Aorta (tissue), 1 donor: ENCODE data around the gene ATRNL1.

- PRO-cap = no peak
These were observed 48.3 kb upstream of the ABLIM1 start for GRCh38 chr10:114706375-114706813.

GRCh38 chr10:114715054-114715827 lies 57.2 kb upstream of the ABLIM1 start:
- PRO-cap = no peak

- PRO-cap = bidirectional peak, plus-strand start at chr10:115093365, minus-strand start at chr10:115093292
These were observed at the start of gene ATRNL1 for GRCh38 chr10:115092197-115093495. Gene ATRNL1, plus strand, starts transcription at chr10:115093365.

DNA sequence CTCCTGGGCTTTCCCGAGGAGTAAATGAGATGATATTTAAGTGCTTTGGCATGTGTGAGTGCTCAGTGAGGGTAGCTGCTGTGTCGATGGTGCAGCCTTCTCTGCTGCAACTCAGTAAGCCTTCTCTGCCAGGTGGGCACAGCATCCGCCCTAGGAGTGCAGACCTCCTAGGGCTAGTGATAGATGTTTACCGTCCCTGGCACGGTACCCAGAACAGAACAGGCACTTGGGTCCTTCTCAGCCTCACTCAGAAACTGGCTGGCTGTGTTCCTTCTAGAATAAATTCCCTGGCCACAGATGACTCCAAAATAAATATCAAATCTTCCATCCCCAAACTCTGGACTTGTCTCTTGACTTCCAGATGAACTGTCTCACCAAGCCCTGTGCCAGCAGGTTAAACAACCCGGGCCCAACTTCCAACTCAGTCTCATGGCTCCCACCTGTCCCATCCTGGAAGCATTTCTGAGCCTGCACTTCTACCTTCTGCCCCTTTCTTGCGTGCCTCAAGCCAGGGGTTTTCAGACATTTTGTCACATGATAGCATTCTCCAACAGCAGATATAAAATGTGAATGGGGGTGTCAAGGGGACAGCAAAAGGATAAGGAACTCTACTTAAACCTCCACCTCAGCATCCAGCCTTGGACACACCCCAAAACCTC lies 227.1 kb downstream of the GFRA1 start:
- PRO-cap = no peak

DNA sequence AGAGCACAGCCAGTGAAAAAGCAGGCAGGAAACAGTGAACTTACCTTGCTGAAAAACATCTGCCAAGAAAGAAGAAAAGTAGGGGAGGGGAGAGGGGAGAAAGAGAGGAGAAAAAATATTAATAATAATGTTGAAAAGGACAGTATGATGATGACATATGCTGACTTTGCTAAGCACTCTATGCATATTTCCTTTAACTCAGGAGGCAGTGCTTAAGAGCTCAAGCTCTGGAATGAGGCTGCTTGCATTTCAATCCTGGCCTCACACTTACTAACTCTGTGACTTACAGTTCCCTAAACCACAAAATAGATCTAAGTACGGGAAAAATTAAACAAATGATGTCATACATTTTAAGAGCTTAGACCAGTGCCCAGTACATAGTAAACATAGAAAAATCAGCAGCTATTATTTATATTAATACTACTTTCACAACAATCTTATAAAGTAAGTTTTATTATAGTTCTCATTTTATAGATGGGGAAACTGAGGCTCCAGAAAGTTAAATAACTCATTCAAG lies 61.4 kb downstream of the GFRA1 start:
- PRO-cap = no peak

DNA sequence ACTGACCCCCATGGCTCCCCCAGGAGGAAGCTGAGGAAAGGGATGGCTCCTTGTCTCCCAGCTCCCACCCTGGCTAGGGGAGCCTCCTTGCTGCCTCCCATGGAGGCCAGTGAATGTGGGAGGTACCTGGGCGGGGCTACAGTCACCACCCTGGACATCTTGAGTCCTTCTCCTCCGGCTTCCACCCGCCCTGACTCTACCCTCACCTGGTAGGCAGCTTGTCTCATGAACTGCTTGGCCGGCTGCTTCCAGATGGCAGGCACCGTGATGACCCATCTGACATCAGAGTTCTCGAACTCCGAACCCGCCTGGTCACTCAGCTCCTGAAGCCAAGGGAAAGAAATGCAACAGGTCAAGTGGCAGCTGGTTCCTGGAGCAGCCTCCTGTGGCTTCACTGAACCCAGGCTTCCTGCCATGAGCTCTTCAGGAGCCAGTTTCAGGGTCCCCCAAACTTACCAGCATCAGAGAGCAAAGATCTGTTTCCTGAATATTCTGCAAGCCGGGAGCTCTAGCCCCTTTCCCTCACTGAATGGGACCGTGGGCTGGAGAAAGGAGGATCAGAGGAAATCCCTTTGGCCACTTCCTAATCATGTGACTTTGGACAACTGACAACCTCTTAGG lies 22.5 kb upstream of the C10orf82 start:
- PRO-cap = no peak

DNA sequence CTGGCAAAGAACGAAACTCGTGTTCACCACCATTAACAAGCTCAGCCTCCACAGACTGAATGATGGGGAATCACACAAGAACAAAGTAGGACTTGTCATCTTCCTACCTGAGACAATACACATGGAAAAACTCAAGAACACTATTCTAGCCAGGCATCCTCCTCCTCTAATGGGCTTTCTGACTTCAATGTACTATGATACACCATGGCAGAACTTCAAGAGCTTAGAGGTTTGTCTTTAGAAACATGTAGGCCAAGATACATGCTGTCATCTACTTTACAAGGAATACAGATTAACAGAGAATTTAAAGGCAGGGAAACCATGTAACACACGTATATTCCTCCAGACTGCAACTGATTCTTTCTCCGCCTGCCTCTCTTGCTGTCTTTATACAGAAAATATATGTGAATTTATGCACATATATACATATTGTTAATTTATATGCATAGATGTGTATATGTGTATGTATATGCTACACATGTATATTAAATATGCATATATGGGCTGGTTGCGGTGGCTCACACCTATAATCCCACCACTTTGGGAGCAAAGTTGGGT lies 19.2 kb upstream of the ENO4 start:
- PRO-cap = no peak

GRCh38 chr10:116850067-116850422 lies 746 bp downstream of the ENO4 start:
- PRO-cap = no peak

- PRO-cap = no peak
These were observed 42.2 kb downstream of the SLC18A2 start for GRCh38 chr10:117283115-117283600.

DNA sequence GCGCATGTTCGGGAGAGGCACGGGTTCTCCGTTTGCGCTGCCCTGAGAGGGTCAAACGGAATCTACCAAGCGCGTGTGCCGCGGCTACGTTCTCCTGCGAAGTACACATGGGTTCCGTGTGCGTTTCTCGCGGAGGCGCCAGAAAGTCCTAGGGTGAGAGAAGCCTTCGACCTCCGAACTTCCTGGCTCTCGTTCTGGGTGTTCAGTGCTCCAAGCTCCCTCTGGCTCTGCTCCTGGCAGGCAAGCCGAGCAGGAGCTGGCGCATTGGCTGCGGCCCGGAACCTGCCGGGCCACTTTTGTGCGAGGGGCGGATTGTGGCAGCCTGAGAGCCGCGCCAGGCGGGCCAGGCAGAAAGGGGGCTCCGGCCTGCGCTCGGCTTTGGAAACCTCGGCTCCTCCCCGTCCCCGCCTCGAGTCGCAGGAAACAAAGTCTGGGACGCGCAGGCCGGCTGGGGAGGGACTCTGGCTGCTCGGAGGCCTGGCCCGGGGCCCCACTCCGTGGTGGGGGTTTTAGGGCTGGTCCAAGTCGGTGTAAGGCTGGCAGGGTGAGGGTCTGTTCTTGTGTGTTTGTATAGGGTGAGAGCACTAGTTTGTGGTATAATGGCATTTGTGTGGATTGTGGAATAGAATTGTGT lies 9.7 kb downstream of the EMX2 start:
- PRO-cap = no peak

- PRO-cap = no peak
These were observed 28.8 kb downstream of the RAB11FIP2 start for GRCh38 chr10:118017820-118018367.

GRCh38 chr10:118209261-118209806 lies 132.8 kb downstream of the FAM204A start:
- PRO-cap = no peak

DNA sequence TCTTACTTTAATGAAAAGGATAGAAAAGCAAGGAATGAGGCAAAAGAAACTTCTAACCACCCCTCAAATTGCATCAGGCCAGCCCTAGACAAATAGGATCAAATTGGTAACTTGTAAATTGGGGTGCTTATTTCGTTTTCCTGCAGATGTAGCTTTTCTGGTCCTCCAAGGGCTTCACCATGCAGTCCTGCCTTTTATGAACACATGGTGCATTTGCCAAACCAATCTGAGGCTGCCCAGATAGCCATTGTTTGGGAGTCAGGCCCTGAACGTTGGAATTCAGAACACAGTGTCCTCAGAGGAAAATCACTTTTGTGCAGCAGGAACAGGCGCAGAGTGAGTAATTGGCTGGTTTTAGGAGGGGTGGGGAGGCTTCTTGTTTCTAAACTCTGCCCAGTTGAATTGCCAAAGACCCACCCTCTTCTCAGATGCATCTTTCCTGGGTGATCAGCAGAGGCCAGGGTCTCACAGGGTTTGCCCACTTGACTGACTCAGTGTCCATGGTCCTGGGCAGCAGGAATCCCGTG lies 24.5 kb downstream of the PRLHR start:
- PRO-cap = no peak

GRCh38 chr10:118778783-118779171 lies 24.0 kb upstream of the CACUL1 start:
- PRO-cap = no peak

DNA sequence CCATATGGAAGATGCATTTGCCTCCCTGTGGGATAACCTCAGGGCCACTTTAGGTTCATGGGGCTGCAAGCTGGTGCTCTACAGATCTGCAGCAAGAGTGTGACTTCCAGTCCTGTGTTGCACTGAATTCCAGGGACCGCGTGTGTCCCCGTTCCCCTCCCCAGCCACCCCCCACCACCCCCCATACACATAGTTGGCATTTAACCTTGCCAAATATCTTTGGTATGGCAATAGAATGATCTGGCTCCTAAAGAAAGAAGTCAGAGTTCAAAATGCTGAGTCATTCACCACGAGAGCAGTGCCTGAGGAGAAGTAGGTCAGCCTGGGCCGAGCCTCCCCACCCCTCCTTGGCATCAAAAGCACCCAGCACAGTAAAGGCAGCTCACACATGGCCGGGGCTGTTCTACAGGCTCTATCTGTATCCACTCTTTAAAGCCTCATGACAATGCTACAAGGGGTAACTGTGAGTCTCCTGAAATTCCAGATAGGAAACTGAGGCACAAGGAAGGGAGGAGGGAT lies 70.5 kb upstream of the NANOS1 start:
- PRO-cap = no peak

DNA sequence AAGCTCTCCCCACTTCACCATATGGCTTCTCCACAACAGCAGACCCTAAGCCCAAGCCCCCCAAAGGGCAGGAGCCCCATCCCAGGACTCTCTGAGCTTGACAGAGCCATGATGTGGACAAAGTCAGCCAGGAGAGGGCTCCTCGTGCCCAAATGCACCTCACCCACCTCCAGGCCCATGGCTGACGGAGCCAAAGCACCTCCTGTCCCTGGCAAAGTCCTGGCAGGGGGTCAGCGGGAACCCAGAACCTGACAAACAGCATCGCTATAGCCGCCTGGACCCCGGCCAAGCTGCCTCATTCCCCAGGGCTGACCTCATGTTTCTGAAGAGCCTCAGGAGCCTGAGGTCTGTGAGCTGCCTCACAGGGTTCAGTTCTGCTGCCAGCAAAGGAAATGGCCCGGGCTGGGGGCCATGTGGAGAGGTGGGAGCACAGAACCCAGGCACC lies 4.3 kb upstream of the NANOS1 start:
- PRO-cap = no peak

- PRO-cap = no peak
These were observed 12.8 kb downstream of the NANOS1 start for GRCh38 chr10:119041870-119043068.

DNA sequence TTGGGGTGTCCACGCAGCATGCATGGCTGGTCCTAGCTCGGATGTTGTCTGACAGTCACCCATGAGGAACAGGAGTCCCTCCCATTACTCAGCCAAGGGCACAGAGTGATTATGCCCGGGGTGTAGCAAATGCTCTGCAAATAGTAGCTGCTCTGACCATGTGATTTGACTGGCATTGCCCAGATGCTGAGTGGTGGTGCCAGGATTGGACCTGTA lies 150.7 kb downstream of the GRK5 start:
- PRO-cap = no peak

DNA sequence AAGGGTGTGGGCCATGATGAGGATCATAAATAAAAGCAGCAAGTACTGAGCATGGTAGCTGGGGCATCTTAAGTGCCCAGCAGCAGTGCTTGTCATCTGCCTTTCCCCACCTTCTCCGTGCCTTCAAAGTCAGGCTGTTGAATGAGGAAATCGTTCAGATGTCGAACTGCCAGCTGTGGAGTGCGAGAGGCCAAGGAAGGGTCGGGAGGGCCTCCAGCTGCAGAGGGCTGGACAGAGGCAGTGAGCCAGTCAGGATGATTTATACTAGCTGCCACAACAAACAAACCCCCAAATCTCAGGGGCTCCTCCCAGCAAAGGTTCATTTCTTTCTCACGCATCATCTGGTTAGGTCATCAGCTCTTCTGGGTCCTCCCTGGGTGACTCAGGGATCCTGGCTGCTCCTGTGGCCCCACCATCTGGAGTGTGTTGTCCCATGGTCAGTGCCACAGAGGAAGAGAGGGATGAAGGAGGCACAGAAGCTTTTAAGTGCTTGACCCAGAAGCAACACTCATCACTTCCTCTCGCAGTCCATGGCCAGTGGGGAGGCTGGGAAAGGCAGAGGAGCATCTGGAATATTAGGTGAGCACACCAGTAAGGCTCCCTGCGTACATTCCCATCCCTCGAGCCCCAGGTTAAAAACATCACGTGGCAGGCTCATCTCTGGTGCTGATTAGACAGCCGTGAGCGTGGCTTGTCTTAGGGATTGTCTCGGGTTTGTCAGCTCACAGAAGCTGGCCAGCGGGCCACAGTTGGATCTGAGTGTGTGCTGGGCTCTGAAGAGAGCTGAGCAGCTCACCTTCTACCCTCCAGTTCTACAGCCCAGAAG lies 140.7 kb downstream of the RGS10 start:
- PRO-cap = no peak

GRCh38 chr10:119406954-119407390 lies 135.5 kb downstream of the RGS10 start:
- PRO-cap = no peak